Esophagus squamous epithelium (tissue), 4 donors: ENCODE data around the genes SIM1 and HACE1.

- PRO-cap, result bidirectional peak, plus-strand start at chr6:95545537, minus-strand start at chr6:95545364
- RAMPAGE, long total RNA, 4 experiments, result no peak in any of the 4 experiments
Measured at GRCh38 chr6:95545263-95545731, 32.0 kb upstream of the MANEA start.

DNA sequence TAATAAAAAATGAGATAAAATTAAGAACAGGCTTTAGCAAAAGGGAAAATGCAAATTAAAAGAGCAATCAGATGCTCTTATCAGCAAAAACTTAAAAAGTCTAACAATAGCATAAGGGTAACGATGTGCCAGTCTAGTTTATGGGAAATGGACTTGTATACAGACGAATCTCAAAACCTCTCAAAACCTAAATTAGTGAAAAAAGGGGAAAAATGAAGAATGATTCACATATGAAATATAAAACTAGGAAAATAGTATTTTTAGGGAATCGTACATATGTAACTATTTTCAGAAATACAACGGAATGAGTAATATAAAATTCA, 1.1 kb upstream of the MANEA start:
- PRO-cap, result no peak
- RAMPAGE, long total RNA, 4 experiments, result no peak in any of the 4 experiments

- PRO-cap, result unidirectional peak, minus-strand start at chr6:96925166
- RAMPAGE, long total RNA, 4 experiments, result no peak in any of the 4 experiments
Measured at GRCh38 chr6:96925106-96925380, 515 bp downstream of the KLHL32 start.

DNA sequence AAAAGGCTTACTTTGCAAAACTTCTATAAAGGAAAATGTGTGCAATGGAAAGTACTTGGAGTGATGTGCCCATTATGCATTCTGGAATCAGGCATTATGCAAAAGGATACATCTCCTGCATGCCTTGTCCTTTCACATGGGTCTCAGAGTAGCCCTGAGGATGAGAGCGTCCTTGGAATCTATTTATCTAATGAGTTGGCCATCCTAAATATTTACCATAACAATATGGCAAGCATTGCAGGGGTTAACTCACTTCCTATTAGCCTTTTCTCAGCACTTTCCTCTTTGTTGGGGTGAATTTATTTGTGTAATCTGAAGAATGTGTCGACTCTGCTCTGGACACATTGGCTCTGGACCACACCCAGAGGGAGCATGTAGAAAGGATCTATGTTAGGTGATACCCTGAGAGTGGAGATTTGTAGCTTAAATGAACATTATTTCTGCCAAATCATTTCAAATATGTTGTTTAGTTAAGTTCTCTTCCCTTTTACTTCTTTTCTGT, 756.9 kb upstream of the MMS22L start:
- PRO-cap, result no peak
- RAMPAGE, long total RNA, 4 experiments, result no peak in any of the 4 experiments

DNA sequence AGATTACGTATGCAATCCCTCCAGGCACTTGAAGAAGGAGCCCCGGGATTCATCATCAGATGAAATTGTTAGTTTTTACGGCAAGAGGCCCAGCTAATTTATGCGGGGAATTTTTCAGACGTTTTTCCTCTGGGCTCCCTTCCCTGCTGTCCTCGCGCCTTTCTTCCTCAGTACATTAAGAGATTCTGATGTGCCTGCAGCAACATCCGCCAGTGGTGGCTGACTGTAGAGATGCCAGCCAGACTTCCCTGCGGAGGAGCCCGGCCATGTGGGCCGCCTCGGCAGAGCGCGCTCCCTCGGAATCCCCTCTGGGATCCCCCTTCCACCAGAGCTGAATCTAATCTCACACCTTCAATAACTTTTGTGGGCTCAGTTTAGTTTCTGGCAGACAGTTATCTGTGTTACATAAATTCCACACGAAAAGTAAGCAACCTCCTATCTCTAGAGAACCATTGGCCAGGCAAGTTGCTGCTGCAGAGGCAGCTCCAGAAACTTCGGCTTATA, 46.3 kb upstream of the POU3F2 start:
- PRO-cap, result no peak
- RAMPAGE, long total RNA, 4 experiments, result no peak in any of the 4 experiments

DNA sequence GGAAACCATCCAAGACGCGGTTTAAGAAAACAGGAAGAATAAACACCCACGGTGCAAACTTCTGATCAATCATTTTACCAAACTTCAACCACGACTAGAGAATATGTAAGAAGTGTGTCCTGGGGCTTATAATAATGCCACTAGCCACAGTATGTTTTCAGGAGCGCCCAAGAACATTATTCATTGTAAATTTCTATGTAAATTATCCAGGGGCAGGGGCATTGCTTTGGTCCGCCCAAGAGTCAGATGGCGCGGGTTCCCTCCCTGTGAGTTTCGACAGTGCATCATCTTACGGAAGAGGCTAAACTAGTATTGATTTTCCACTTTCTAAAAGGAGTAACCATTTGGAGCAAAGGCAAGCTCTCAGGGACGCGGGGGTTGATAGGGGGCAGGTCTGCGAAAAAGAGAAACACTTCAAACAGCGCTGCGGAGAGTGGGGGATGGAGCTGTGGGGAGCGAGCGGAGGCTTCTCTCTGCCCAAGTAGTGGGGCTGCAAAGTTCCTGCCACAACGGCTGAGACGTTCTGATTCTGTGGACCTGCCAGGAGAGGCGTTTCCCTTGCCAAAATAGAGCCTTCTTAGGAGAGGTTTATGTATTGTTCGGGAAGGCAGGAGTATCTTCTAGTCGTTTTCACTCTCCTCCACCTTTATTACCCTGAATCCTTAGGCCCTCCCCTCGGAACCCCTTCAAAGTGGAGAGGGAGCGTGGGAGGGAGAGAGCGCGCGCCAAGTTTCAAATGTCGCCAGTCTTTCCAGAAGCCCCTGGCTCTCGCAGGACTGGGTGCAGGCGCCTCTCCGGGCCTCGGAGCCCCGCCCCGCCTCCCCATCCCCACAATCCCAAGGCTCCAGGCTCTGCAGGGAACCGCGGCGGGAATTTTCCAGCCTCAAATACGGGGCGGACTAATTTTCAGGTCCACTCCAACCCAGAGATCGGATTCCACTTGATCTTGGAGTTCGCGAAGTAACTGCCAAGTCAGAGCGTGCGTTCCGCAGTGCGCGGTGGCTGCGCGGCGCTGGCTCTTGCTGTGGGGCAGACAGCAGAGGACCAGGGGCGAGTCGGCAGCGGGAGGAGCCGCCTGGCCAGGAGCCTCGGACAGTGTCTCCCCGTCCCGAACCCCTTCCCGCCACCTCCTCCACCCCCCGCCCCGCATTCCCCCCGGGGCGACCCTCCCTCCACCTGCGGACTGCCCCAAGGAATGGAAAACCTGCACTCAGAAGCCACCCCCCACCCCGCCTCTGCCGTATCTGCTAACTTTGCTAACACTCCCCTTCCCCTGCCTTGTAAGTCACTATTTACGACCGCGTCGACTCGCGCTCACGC, 10.1 kb upstream of the POU3F2 start:
- PRO-cap, result no peak
- RAMPAGE, long total RNA, 4 experiments, result no peak in any of the 4 experiments

GRCh38 chr6:98827543-98828120, 6.7 kb upstream of the POU3F2 start:
- PRO-cap, result no peak
- RAMPAGE, long total RNA, 4 experiments, result no peak in any of the 4 experiments

- PRO-cap, result no peak
- RAMPAGE, long total RNA, 4 experiments, result no peak in any of the 4 experiments
Measured at GRCh38 chr6:99350448-99350877, 989 bp upstream of the FAXC start.

DNA sequence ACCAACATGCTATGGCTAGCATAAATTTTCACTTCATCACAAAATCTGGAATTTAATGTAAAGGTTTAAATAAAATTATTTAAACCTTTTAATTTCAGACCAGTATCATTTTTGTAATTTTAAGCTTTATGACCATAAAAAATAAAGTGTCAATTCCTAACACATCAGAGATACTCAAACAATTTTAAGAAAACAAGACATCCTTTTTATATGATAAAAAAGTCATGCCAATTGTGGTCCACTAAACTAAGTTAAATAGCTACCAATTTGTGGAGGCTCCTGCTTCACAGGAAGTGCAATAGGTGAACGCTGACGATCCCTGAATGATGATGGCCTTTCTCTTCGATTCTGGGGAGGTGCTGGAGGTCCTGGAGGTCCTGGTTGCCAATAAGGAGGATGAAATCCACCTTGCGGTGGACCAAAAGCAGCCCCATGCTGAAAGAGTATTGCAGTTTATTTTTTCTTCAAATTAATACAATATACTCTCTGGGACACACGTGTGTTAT, 15.0 kb upstream of the COQ3 start:
- PRO-cap, result no peak
- RAMPAGE, long total RNA, 4 experiments, result no peak in any of the 4 experiments

- PRO-cap, result no peak
- RAMPAGE, long total RNA, 4 experiments, result no peak in any of the 4 experiments
Measured at GRCh38 chr6:99423228-99423901, 1.7 kb downstream of the PNISR start.

DNA sequence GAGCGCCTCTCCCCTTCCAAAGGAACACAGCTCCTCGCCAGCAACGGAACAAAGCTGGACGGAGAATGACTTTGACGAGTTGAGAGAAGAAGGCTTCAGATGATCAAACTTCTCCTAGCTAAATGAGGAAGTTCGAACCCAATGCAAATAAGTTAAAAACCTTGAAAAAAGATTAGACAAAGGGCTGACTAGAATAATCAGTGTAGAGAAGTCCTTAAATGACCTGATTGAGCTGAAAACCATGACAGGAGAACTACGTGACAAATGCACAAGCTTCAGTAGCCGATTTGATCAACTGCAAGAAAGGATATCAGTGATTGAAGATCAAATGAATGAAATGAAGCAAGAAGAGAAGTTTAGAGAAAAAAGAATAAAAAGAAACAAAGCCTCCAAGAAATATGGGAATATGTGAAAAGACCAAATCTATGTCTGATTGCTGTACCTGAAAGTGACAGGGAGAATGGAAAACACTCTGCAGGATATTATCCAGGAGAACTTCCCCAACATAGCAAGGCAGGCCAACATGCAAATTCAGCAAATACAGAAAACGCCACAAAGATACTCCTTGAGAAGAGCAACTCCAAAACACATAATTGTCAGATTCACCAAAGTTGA, 23.1 kb upstream of the PNISR start:
- PRO-cap, result no peak
- RAMPAGE, long total RNA, 4 experiments, result no peak in any of the 4 experiments

DNA sequence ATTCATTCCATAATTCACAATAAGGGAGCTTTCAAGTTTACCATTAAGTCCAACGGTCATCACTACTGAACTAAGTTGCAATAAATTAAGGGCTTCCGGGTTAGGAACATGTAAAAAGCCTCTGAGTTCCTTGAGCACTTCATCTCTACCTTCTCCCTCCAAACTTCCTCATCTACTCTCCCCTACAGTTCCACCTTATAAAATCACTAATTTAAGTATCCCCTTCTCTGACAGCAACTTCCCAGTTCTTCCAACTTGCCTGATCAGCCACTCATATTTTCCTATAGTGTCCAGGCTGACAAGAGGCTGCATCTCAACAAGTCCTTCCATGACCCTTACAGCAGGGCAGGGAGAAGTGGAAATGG, 2.6 kb downstream of the USP45 start:
- PRO-cap, result no peak
- RAMPAGE, long total RNA, 4 experiments, result no peak in any of the 4 experiments

DNA sequence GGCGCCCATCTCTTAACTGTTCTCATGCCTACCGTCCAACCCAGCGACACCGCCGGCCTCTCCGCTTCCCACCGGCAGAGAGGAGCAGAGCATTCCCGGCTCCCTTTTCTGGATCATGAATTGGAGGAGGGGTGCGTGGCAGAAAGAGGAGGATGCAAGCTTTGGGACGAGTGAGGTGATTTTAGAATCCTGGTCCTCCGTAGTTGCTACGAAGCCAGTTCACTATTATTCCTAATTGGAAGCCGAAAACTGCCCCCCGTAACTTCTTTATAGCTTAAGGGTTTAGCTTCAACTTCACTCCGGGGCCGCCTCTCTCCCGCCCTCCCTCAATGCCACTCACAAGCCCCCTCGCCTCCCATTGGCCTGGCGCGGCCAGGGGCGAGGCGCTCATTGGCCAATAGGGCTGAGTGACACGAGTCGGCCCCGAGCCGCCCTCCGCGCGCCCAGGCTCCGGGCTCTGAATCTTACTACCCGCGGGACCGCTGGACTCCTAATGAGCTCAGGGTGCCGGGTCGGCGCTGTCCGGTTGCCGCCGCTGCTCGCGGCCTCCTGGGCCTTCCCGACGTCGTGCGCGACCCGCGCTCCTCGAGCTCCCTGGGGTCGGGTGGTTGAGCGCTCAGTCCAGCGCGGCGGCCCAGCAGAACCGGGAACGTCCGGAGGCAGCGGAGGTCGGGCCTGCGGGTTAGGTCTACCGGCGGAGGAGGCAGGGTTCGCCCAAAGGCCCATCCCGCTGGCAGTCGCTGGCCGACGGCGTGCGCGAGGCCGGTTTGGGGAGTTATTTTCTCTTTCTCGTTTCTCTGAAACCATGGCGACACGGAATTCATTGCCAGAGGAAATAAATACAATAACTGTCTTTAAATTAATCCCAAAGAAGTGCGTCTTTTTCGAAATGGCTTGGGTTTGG, at the start of gene SIM1:
SIM1 (minus strand) TSS at position 276 of the 904 bp plus-strand sequence.
- PRO-cap, result no peak
- RAMPAGE, long total RNA, 4 experiments, result no peak in any of the 4 experiments

GRCh38 chr6:100484491-100485081, 19.9 kb upstream of the SIM1 start:
- PRO-cap, result no peak
- RAMPAGE, long total RNA, 4 experiments, result no peak in any of the 4 experiments

DNA sequence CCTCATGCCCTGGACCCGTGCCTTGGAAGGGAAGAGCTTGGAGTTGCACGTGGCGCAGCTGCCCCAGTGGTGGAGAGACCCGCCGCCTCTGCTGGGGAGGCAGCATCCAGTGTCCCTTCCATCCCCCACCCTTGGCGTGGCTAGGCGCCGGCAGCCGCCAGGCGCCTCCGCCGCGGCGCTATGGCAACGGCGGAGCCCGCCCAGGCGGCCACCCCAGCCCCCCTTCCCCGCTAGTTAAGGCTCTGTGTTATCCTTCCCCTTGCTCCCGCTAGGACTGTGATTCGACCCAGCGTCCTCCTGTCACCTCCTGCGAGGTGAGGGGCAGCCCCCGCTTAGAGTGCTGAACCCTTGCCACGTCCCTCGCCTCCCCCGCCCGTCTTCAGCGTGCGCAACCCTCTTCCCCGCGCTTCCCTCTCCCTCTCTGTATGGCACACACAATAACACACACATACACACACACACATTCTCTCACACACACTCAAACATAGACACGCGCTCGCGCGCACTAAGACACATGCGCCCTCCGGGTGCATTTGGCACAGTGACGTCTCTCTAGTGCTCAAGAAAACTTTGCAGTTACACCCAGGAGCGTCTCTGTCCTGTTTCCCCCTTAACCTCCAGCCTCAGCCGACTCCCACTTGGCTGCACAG, 8.4 kb downstream of the GRIK2 start:
- PRO-cap, result no peak
- RAMPAGE, long total RNA, 4 experiments, result no peak in any of the 4 experiments

DNA sequence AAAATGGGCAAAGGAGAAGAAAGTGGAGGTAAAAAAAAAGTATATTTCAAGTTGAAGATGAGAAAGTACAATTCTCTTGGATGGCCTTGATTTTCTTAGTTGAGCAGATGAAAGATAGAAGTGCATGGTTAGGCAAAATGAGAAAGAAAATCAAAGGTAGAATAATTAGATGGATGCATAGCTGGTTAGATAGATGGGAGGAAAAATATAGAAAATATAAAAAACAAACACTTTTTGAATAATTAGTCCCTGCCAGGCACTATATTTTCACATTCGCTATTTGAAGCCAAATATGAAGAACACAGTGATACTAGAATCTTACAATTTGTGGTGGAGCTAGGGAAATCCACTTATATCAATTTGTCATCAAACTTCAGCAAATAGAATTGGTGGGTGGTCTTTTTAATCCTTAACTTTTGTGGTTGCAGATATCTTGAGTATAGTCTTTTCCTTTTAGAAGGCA, 588.3 kb downstream of the GRIK2 start:
- PRO-cap, result no peak
- RAMPAGE, long total RNA, 4 experiments, result no peak in any of the 4 experiments

DNA sequence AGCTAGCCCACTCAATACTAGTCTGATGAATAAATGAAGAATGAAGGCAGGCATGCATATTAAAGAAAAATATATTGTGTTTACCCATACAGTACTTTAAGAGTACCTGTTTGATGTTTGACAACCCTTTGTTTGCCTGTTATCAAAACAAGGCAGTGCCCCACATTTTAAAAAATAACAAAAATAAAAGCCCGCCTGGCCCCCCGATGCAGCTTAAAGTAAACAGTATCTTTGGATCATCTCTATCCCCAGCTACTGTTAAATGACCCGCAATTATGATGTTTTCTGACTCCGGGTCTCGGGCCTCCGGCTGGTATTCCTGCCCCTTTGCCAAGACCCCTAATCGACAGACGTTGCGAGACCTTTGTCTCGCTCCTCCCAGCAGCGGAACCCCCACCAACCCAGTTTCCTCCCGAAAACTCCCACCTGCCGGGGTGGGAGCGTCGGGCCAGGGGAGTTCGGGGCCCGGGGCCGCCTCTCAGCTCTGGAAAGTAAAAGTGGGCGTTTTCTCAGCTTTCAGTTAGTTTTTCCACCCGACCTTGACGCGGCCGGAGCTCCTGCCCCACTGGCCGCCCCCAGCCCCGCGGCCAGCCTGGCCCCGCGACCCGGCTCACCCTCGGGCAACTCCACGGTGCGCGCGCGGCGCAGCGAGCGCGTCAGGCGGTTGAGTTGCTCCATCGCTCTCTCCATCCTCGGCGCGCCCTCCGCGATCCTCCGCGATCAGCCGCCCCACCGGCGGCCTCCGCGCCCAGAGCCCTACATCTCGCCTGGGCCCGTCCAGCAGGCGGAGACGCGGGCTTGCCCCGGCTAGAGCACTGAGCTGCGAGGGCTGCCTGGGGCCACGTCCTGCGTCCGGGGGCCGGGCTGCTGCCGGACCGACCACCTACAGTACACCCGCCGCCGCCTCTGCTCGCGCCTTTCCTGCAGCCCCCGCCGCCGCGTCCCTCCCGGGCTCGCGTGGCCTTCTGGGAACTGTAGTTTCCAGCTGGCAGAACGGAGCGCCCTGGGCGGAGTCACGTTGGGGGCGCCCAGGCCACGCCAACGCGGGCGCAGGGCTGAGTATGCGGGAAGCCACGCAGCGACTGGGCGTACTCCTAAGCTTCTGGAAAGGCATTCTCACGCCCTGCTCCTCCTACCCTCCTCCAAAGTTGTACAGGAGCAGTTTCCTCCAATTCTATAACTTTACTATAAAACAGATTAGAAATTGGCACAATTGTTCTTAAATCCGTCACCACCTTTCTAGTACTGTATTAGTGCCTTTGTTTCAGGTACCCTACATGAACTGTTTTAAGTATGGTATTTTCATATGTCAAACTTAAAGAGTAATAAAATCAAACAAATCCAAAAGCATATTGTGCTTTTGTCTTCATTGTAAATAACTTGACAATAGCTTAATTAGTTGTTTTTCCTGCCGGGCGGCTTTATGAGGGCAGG, at the start of gene HACE1:
HACE1 (minus strand) TSS at position 967 of the 1,434 bp plus-strand sequence.
- PRO-cap, result unidirectional peak, plus-strand start at position 523 of the sequence; bidirectional peak, plus-strand start at position 1,031 of the sequence, minus-strand start at position 967 of the sequence
- RAMPAGE, long total RNA, 4 experiments, result start-site peak on the minus strand in 2 of 4 experiments, centred at positions 743 to 936 of the sequence, 16 to 104 reads per replicate

DNA sequence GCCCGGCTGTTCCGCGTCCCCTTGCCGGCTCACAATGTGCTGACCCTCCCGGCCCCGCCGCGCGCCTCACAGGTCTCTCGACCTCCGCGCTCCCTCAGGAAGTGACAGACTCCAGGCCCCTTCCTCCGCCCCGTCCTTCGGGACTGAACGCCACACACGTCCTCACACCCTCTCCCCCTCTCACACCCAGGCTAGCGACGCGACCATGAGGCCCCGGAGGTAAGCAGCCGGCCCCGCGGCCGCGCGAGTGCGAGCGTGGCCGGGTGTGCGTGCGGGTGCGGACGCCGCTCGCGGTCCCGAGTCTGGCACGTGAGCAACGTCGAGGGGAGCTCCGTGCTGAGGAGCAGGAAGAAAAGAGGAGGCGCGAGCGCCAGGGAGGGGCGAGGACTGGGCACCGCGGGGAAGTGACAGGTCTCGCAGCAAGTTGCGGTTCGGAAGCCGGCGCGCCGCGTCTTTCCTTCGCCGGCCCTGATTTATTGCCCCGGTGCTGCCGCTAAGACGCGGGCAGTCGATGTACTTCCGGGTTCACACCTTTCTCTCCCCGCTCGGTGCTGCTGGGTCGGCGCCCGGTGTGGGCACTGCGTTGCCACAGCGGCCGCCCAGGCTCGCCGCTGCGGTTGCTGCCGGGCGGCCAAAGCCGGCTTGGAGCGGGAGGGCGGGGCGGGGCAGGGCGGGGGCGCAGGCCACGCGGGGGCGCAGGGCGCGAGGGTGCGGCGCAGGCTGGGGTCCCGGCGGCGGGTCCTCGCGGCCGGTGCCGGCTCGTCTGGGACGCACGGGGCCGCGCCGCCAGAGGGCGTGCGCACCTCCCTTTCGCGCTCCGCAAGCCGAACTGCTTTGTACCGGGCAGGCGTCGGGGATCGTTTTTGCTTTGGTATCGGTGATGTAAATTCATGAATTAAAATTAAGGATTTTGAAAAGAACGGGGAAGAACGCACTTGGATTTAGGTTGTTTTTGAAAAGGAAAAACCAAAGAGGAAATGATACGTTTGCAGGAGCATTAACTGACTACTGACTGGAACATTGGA, 15.8 kb upstream of the LIN28B start:
- PRO-cap, result no peak
- RAMPAGE, long total RNA, 4 experiments, result no peak in any of the 4 experiments

DNA sequence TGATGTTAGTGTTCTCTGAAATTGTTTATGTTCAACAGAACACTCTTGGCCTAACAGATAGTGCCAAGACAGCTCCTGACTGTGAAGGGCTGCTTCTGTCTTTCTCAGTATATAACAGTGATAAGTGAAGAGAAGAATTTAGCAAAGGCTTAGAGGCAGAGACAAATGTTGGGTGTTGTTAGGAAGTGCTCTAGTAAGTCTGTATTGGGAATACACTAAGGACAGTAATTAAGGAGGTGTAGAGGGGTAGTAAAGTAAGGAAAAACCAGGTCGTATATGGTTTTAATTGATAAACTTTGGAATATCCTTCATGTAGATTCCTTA, 39.4 kb downstream of the LIN28B start:
- PRO-cap, result unidirectional peak, plus-strand start at position 56 of the sequence; unidirectional peak, plus-strand start at position 141 of the sequence
- RAMPAGE, long total RNA, 4 experiments, result no peak in any of the 4 experiments

DNA sequence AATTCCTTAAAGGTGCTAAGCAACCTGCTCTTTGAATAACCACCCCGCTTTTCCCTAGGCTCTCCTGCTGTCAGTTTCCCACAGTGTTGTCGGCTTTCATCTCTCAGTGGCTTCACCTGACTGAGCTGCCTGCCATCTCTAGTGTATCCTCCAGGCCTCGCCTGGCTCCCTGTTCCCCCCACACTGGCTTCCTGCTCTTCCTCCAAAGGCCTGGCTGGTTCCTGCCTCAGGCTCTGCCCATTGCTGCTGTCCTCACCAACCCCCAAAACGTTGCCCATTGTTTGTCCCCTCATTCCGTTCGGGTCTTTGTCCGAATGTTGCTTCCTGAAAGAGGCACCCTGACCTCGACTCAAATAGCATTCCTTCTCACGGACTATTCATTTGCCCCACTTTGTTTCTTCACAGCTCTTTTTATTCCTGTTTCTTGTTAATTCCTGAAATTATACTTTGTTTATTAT, 93.8 kb upstream of the POPDC3 start:
- PRO-cap, result no peak
- RAMPAGE, long total RNA, 4 experiments, result no peak in any of the 4 experiments